Vein endothelial cell (primary cell): ENCODE results near the gene PPP1R36.

DNA sequence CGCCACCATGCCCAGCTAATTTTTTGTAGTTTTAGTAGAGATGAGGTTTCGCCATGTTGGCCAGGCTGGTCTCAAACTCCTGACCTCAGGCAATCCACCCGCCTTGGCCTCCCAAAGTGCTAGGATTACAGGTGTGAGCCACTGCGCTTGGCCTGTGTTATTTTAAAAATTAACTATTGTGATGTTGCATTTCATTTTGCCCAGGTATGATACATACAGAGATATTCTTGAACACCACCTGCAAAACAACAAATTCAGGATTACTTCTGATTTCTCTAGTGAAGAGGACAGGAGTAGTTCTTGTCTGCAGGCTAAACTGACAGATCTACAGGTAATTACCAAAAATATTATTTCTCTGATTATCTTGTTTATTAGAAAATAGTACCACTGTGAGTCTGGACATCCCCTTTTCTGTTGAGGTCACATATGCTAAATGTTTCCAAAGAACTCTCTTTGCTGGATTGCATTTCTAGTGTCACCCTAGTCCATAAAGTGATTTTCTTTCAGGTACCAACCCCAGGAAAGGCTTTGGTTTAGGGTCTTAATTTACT, 146.0 kb downstream of the SYNE2 start:
- CAGE, long polyA plus RNA, result no peak

DNA sequence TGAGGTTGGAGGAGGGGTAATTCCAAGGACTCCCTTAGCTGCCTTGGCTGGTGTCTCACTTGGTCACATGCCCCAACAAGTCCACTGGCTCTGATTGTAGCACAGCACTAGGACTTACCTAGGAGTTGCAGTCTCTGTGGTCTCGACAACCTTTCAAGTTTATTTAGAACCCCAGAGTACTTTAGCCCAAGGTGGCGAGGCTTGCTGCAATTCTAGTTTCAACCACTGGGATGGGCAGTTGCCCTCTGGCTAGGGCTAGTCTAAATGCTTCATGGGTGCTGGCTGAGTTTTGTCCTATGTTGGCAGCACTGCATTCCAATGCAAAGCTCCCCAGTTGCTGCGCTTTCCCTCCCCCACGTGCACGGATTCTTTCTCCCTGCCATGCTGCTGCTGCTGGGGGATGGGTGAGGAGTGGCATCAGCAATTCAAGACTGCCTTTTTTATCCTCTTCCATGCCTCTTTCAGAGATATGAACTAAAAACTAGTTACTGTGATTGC, 207.8 kb downstream of the SYNE2 start:
- CAGE, long polyA plus RNA, result no peak

- CAGE, long polyA plus RNA, result no peak
Measured at GRCh38 chr14:64065262-64065704, 212.5 kb downstream of the SYNE2 start.

DNA sequence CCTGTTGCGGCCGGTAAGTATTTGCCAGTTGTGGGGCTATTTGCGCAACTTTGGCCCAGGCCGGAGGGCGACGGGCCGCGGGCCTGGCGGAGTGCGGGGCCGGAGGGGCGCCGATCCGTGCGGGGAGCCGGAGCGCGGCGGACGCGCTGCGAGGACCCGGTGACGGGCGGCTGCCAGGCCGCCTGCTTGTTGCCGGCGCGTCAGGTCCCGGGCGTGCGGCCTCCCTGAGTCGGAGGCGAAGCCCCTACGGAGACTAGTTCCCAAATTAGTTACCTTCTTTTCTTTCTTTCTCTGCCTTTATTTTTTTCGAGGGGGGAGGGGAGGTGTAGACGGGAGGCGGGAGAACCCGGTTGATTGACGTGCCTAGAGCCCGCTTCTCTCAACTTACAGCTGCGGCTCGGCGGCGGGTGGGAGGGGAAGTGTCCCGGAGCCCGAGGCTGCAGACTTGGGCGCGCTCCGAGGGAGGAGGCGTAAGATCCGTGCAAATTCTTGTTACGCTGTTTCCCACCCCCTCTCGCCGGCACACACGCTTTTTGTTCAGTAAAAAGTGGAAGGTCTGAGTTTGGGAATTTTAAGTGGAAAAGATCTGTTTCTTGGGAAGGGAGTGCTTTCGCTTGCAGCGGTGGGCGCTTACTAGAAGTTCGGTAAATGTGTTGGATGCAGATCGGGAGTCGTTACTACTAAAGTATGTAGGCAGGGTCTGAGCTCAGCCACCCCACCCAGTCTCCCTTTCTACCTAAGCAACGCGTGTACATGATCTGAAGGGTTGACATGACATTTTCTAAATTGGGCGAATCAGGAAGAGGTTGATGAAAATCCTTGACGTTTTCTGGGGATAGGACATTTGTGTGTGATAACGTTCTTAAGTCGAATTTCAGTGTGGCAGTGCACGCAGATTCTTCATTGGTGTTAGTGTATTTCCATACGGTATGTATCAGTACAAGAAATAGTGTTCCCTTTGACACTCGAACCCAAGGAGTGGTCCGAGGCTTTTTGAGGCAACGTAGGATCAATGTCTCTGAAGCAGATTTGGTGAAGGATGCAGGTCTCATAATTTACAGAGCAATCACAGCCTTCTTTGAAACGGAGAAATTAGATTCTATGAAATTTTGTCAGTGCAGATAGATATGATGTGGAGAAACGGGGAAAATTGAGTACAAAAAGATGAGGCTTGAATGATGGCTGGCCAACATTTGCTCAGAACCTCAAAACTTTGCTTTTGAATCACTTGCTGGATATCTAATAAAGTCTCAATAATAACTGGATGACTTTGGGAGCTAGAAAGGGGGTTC, 810 bp downstream of the ZBTB1 start:
- CAGE, long polyA plus RNA, result no peak

DNA sequence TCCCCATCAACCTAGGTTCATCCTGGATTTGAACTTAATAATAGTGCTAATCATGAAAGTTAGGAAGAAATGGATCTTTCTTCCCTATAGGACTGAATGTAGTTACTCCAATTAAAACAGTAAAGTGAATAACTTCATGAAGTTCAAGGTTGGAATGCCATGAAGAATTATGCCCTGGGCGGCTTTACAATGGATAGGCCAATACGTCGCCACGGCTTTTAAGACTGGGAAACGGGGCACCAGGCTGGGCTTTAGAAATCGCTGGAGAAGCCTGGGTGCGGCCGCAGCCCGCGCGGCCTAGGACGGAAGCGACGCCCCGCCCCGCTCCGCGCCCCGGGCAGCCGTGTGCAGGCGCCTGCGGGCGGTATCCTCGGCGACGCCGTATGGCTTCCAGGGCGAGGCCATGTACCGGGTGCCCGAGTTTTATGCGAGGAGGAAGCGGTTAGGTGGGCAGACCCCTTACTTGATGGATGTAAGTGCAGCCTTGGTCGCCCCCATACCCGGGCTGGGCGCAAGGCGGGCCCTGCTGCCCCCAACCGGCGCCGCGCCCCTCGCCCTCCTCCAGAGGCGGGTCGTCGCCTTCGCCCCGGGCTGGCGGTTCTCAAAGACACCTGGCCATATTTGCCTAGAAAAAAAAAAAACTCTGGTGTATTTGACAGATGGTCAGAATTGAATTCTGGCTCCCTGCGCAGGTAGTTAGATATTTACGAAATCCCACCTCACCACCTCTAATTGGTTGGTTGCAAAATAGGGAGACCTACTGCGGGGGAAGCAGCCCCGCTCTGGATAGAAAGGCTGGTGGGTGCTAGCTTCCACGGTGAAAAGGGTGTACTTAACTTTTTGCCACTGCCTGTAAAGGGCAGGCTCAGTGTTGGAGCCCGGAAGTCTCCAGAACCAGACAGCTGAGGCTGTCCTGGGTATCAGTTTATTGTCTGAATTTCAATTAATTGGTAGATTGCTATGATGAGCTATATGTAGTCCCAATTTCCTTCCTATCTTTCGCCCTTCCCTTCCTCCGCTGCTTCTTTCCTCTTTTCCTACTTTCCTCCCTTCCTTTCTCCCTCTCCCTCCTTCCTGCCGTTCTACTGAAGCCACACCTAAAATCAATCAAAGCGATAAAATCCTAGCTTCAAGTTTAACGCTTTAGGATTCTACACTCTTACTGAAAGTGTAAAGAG, at the start of gene PPP1R36:
Gene PPP1R36 (plus strand): TSS at position 367 of the 1,178 bp plus-strand sequence.
- CAGE, long polyA plus RNA, result no peak

DNA sequence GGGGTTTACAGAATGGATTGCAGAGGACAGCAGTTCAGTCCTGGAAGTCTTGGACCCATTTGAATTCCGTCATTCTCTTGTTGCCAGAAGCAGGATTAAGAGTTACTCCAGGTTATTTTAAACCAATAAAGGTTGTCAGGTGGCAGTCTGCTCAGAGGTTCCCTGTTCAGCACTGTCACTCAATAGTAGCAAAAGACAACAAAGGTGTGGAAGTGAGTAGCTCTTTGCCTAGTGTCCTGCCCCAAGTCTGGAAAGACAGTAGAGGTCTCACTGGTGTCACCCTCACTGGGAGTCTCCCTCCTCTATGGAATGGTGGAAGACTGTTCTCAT, 73.5 kb upstream of the PLEKHG3 start:
- CAGE, long polyA plus RNA, result no peak

DNA sequence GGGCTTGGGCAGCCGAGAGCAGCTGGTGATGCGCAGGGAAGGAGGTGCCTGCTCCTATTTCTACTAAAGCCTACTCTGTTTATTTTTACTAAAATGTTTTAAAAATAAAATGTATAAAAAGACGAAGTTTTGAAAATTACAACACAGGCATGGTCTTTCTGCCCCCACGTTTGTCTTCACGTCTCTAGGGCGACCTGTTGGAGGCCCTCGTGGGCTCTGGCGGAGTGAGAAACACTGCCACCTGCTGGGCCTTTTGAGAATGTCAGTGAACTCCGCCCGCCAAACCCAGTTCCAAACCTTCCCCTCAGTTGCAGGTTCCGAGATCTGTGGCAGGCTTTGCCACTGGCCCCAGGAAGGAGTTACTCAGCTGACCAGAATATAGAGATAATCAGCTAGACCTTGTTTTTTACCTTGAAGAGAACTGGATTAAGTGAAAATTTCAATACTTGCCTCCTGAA, 67.6 kb upstream of the PLEKHG3 start:
- CAGE, long polyA plus RNA, result no peak

- CAGE, long polyA plus RNA, result no peak
Measured at GRCh38 chr14:64673214-64673642, 31.0 kb upstream of the PLEKHG3 start.

- CAGE, long polyA plus RNA, result no peak
Measured at GRCh38 chr14:64707552-64708030, 3.4 kb downstream of the PLEKHG3 start.

- CAGE, long polyA plus RNA, result no peak
Measured at GRCh38 chr14:64715279-64716528, 11.5 kb downstream of the PLEKHG3 start.

GRCh38 chr14:64717285-64717554, 13.0 kb downstream of the PLEKHG3 start:
- CAGE, long polyA plus RNA, result no peak

- CAGE, long polyA plus RNA, result no peak
Measured at GRCh38 chr14:64785202-64785570, 81.0 kb downstream of the PLEKHG3 start.

GRCh38 chr14:64885588-64885946, 5.9 kb upstream of the SPTB start:
- CAGE, long polyA plus RNA, result no peak

GRCh38 chr14:64970107-64970458, 2.1 kb downstream of the RAB15 start:
- CAGE, long polyA plus RNA, result no peak

DNA sequence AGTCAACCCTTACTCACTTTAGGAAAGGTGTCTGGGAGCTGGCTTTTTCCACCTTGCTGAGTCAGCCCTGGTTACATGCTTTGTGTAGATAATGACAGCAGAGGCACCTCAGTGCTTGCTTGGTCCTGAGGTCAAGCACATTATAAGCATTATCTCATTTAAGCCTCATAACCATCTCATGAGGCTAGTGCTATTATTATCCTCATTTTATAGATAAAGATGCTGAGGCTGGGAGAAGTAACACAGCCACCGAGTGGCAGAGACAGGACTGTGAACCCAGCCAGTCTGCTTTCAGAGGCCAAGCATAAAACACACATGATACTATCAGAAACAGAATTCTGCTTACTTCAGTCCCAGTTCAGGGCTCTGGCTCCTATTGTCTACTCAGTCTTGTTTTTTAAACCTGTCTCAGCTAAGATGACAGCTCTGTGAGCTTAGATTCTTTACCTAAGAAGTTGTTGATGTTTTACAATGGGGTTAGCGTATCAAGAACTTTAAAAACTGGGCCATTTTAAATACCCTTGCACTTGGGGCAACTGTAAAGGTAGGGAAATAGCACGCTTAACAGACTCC, 29.3 kb downstream of the MAX start:
- CAGE, long polyA plus RNA, result no peak

GRCh38 chr14:65077421-65077885, 24.9 kb downstream of the MAX start:
- CAGE, long polyA plus RNA, result no peak

- CAGE, long polyA plus RNA, result no peak
Measured at GRCh38 chr14:65282537-65283177, 129.9 kb upstream of the FUT8 start.

DNA sequence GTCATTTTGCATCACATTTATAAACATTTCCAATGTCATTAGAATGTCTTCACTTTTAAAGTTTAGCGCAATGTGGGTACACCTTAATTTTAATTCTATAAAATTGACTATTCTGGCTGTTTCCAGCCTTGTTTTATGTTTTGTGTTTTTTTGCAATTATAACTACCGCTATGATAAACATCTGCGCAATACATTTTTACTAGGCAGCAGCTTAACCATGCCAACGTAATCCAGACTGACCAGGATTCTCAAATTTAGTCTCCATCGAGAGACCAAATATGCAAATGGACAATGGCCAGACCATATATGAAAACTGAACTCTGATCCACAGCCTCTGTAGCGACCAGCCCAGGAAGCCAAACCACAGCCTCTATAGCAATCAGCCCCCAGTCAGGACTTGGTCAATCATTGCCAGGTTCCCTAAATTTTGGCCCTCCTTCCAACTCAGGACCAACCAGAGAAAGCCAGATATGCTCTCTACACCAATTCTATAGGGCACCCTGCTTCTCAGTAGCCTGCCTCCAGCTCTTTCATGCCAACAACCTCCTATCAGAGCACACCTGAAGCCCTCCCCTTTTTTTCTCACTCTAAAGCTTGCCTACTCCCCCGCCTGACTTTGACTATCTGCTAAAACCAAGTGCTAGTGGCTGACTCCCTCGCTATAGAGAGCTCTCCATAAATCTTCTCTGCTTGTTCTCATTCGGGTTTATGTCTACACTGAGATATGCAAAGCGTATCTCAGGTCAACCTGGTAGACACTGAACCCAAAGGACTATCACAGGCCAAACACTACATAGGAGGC, 110.7 kb upstream of the FUT8 start:
- CAGE, long polyA plus RNA, result no peak

DNA sequence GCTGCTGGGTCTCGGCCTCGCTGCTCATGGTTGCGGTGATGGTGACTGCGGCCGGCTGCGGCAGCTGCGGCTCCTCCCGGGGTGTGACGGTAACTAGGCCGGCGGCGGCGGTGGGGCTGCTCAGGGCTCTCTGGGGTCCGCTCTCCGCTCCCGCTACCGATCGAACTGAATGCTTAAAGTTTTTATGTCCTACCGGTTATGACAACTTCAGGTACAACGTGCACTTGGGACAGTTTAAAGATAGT, 472.5 kb upstream of the CCDC196 start:
- CAGE, long polyA plus RNA, result no peak

DNA sequence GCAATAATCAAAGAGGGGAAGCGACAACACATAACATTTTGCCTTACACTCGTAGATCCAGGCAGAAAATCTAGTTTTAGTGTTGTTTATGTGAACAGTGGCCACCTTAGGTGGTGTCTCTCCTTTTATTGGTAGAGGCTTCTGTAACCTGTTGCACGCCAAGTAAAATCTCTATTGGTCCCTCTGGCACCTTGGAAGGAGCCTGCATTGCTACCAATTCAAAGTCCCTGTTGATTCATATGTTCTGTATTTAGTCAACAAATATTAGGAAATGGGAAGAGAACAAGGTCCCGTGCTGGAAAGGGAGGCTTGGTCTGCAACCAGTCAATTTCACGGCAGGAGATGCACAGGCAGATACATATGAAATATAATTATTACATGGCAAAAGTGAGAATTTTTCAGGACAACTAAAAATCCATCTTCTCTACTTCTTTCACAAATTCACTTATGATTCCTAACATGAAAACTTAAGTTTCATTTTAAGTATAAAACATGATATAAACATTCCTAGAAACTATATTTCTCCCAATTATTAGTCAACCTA, 6.3 kb upstream of the GPHN start:
- CAGE, long polyA plus RNA, result no peak